CMK (cell line): ENCODE measurements around the genes NLRC5, PSME3IP1 and CX3CL1.

- RRBS: no CpG with 5 or more reads among the region's 10 CpGs
These were observed 941 bp downstream of the NUDT21 start for GRCh38 chr16:56450156-56450625.

GRCh38 chr16:56452129-56452766 is 894 bp downstream of the OGFOD1 start:
- RRBS: no CpG with 5 or more reads among the region's 17 CpGs

- RRBS: no CpG with 5 or more reads among the region's 6 CpGs
These were observed 1.8 kb upstream of the MT2A start for GRCh38 chr16:56606496-56606982.

- RRBS: no CpG with 5 or more reads among the region's 18 CpGs
These were observed 1.2 kb upstream of the MT2A start for GRCh38 chr16:56606983-56607734.

- RRBS: no CpG with 5 or more reads among the region's 8 CpGs
These were observed 15.2 kb upstream of the SLC12A3 start for GRCh38 chr16:56849669-56850327.

DNA sequence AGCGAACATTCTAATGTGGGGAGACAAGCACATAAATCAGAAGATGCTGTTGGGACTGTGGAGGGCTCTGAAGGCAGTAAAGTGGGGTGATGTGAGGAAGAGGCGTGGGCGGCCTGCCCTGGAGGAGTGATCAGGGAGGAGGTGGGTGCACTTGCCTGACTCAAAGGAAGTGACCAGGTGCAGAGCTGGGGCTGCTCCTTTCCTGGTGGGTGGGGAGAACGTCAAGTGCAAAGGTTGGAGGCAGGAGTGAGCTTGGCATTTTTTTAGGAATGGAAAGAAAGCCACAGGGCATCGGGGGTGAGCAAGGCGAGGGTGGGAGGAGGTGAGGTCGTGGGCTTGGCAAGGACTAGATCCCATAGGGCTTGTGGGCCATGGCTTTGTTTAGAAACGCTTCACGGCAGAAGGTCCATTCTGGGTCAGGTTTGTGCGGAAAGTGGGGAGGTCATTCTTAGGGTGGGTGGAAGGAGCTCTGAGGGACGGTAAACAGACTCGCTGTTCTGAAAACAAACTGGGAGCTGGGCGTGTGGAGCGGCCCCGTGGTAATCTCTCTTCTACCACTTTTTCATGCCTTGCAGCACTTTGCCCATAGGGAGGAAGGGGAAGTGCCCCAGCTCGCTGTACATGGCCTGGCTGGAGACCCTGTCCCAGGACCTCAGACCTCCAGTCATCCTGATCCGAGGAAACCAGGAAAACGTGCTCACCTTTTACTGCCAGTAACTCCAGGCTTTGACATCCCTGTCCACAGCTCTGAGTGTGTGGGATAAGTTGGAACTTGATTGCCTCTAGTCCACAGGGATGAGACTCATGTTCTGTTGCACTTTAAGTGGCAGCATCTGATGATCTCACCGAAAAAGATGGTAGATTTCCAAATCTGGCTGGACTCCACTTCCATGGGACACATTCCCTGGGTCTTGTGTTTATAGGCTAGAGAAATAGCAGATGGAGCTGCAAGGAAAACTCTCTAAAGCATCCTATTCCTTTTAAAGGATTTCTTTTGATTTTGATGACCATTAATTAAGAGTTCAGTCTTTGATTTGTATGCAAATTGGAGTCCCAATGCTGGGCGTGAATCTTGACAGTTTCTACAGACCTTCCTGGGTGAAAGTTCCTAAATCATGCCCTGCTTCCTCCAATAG is 18.9 kb upstream of the HERPUD1 start:
- RRBS: no CpG with 5 or more reads among the region's 20 CpGs

DNA sequence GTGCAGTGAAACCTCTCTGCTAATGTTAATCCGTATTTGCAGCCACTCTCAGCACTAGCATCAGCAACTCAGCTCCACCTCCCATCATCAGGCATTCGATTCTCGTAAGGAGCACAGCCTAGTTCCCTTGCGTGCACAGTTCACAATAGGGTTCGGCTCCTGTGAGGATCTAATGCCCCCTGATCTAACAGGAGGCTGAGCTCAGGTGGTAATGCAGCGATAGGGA is 1.3 kb upstream of the HERPUD1 start:
- RRBS: no CpG with 5 or more reads among the region's 6 CpGs

DNA sequence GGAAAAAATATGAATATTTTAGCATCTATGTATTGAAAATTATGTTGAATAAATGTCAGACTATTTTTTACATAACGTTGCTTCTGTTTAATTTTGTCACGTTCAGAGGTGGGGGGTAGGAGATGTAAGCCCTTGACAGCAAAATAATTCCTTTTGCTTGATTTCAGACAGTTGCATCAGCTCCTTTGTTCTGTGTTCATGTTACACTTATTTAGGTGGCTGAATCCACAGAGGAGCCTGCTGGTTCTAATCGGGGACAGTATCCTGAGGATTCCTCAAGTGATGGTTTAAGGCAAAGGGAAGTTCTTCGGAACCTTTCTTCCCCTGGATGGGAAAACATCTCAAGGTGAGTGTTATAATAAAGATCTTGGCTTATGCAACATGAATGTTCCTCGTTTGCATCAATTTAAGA is 4.5 kb downstream of the HERPUD1 start:
- RRBS: no CpG with 5 or more reads among the region's 5 CpGs

GRCh38 chr16:56946390-56947620 is 14.9 kb downstream of the HERPUD1 start:
- RRBS: no CpG with 5 or more reads among the region's 11 CpGs

DNA sequence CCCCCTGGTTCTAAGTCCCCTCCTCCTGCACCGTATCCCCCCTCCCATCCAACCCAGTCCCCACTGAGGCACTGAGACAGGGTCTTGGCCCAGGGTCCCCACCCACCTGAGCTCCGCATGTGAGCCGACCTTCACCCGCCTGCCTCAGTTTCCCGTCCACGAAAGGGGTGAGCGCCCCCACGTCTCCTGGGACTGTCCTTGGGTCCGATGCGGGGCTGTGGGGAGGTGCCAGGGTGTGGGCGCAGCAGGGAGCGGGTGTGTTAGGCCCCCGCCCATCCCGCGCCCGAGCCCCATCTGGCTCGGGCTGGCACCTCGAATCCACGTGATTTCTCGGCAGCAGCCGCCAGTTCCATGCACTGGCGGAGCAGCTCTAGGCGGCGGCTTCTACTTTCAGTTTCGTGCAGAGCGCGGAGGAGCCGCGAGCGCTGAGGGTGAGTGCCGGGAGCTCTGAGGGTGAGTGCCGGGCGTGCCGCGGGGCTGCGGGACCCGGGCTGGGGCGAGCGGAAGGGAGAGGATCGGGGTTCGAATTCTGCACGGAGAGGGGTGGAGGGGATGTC is at the start of gene NLRC5:
NLRC5 (plus strand) TSS at position 393 of the 557 bp plus-strand sequence.
- RRBS: 1% methylated on average over 4 of the region's 42 CpGs

GRCh38 chr16:56989722-56990454 is 531 bp downstream of the NLRC5 start:
- RRBS: 6% methylated on average over 12 of the region's 25 CpGs

- RRBS: 12% methylated on average over 1 of the region's 10 CpGs
These were observed 14.4 kb downstream of the NLRC5 start for GRCh38 chr16:57003685-57004171.

DNA sequence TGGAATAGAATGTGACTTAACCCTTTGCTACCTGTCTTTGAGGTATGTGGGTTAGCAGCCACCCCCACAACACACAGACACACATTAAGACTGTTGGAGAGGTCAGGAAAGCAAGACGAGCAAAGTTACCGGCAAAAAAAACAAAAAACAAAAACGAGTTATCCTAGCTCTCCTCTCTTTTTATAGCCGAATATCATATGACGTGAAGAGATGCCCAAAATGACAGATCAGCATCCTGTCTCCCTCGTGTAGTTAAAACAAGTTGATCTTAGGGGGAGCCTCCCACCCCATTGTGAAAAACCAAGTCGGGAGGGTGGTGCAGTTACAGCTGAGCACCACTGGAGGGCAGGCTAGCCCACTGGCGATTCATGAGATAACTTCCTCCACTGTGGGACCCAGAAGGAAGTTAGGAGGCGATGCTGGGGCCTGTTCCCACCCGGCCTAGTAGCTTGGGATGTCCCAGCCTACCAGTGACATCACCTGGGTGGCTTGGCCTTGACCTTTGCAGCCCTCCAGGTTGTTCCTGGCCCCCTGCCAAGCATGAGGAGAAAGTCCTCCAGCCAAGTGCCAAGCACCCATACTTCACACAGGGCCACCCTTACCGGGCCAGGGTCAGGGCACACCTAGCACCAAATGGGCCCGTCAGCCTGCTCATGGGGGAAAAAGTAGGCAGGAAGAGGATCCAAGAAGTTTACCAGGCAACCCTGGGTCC is 8.1 kb upstream of the CPNE2 start:
- RRBS: no CpG with 5 or more reads among the region's 12 CpGs

- RRBS: no CpG with 5 or more reads among the region's 7 CpGs
These were observed 26.8 kb downstream of the CPNE2 start for GRCh38 chr16:57118999-57119682.

- RRBS: no CpG with 5 or more reads among the region's 19 CpGs
These were observed 39.0 kb downstream of the CPNE2 start for GRCh38 chr16:57131247-57131942.

DNA sequence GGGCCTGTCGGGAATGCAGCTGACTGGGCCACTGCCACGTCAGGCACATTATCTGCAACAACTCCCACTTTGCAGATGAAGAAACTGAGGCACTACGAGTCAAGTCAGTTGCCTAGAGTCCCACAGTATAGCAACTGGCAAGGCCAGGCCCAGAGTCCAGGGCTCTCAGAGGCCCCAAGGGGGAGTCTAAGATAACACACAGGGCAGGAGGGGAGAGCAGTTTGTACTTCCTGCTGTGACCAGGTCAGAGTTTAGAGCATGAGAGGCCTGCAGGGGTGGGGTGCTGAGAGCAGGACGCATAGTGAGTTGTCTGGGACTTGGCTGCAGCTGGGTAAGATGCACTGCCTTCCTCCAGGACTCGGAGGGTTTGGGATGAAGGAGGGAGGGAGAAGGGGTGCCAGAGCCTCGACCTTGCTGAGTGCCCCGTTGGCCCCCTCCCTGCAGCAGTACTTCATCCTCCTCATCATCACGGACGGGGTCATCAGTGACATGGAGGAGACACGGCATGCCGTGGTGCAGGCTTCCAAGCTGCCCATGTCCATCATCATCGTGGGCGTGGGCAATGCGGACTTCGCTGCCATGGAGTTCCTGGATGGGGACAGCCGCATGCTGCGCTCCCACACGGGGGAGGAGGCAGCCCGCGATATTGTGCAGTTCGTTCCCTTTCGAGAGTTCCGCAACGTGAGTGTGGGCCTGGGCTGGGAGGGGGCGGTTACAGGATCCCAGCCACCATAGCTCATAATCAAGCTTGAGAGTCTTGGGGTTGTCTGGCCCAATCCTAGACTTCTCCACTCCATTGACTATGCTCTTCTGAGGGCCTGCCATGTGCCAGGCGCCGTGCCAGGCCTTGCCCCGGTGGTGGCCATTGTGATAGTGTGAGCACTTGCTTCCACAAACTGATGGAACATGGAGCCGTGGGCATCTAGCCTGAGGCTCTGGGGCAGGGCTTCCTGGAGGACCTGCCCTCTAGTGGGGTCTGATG is 39.9 kb downstream of the PSME3IP1 start:
- RRBS: no CpG with 5 or more reads among the region's 29 CpGs

- RRBS: 1% methylated on average over 7 of the region's 61 CpGs
These were observed at the start of gene PSME3IP1 for GRCh38 chr16:57185016-57186119. Gene PSME3IP1 (minus strand): TSS chr16:57186039.

- RRBS: no CpG with 5 or more reads among the region's 8 CpGs
These were observed 7.3 kb downstream of the ARL2BP start for GRCh38 chr16:57252166-57252944.

DNA sequence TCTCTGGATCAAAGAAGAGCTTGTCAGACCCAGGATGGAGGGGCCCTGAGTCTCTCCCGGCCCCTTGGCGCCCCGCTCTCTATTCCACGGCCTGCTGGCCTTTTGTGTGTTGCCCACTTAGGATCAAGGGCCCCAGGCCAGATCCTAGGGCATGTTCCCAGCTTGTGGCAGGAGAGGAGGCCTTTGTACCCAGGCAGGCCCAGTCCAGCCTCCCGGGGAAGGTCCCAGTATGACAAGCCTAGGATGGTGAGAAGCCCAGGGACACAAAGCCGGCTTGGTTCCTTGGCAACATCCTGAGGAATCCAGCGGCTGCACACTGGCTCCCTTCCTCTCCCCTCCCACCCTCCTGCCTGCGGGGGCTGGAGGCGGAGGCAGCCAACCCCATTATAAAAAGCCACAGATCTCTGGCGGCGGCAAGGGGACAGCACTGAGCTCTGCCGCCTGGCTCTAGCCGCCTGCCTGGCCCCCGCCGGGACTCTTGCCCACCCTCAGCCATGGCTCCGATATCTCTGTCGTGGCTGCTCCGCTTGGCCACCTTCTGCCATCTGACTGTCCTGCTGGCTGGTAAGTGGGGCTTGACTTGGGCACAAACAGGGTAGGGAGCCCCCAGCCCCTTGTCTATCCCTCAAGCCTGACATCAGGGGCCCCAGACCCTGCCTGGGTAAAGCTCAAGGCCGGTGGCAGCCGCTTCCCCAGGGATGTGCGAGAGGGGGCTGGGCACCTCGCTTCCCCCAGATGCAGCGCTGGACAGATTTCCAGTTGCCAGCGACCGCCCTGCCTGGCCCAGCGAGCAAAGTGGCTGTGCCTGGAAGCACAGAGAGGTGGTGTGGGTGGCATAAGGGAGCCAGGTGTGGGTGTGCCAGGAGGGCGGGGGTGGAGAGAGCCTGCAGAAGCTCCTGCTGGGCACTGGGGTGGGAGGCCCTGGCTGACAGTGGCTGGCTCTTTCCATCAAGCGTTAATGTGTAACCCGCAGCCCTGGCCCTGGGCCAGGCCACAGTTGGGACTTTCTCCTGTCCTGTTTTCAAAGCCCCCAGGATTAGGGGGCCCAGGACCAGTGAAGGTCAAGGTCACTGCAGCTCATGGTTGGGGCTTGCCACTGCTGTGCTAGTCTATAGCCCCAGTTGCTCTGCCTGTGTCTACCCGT is at the start of gene CX3CL1:
CX3CL1 (plus strand) TSS at position 416 of the 1,144 bp plus-strand sequence.
- RRBS: 31% methylated on average over 2 of the region's 30 CpGs

DNA sequence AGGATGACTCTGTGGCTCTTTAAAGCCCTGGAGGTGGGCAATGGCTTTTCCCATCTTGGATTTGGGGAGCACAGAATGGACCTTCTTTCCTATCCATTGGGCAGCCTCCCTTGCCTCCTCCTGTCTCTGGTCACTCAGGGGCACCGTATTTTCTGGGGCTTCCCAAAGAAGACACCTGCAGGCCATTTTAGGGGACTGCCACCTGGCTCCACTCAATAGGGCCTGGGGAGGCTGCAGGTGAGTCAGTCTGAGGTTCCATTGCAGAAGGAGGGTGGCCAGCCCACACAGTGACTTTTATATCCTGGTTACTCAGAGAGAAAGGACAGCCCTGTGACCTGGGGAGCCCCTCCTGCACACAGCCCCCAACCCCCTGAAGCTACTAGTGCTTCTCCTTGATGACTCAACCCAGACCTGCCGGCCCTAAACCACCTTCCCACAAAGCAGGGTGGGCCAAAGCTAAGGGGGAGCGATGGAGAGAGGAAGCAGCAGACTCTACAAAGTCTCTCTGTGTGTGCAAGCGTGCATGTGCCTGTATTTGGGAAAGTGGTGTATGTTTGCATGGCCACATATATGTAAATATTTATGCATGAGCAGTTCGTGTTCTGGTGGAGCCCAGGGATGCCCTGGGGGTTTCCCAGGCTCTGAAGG is 4.9 kb downstream of the CX3CL1 start:
- RRBS: no CpG with 5 or more reads among the region's 5 CpGs